ENCODE results near the genes SPINT3, WFDC6, WFDC8, WFDC11 and PCIF1.

DNA sequence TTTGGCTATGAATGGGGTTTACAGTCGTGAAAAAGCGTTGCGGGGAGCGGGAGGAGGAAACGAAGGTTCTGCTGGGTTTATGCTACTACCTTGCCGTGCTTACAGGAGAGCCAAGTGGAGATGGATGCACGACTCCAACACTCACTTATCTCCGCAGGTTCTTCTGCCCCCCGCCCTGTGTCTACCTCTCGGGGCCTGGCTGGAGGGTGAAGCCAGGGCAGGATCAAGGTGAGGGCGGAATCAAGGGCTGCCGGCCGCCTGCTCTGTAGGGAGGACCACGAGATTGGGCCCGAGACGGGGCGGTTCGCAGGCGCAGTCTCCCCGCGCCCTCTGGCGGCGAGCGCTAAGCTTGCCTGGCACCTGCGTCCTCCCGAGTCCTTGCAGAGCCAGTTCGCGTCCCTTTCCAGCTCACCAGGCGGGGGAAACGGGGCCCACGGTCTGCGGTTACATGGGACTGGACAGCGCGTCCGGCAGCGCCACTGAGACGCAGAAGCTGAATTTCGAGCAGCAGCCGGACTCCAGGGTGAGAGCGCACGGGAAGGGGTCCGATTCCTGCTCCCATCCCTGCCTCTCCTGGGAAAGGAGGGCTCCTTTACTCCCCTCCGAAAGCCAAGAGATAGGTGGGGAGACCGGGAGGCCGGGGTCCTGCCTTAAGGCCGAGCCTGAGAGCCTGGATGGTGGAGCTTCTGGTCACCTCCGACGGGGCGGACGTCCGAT, 3.5 kb upstream of the MATN4 start:
- PRO-cap, result no peak

DNA sequence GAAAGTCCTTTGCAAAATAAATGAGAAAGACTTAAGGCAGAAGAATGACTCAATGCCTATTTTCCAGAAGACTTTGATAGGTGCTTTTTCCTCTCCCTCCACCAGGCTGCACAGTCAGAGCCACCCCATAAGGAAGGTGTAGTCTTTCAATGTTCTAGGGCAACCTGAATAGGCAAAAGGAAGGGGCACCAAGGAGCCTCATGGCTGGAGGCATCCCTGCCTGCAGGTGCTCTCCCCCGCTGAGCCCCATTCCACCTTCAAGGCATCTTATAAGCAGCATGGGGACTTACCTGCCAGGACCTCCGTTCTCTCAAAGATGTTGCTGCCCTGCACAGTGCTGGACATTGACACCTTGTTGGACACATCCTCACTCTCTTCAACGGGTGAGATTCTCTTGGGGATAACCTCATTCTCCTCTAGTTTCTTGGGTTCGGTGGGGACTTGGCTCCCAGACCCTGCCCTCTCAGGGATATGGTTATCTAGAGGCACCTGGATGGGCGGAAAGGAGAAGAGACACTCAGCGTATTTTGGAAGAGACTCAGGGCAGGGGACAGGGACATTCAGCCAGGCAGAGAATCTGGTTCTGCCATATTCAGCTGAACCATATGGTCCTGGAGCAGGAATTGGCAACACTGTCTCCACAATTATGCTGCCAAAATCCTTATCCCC, 18.0 kb downstream of the SDC4 start:
- PRO-cap, result no peak

DNA sequence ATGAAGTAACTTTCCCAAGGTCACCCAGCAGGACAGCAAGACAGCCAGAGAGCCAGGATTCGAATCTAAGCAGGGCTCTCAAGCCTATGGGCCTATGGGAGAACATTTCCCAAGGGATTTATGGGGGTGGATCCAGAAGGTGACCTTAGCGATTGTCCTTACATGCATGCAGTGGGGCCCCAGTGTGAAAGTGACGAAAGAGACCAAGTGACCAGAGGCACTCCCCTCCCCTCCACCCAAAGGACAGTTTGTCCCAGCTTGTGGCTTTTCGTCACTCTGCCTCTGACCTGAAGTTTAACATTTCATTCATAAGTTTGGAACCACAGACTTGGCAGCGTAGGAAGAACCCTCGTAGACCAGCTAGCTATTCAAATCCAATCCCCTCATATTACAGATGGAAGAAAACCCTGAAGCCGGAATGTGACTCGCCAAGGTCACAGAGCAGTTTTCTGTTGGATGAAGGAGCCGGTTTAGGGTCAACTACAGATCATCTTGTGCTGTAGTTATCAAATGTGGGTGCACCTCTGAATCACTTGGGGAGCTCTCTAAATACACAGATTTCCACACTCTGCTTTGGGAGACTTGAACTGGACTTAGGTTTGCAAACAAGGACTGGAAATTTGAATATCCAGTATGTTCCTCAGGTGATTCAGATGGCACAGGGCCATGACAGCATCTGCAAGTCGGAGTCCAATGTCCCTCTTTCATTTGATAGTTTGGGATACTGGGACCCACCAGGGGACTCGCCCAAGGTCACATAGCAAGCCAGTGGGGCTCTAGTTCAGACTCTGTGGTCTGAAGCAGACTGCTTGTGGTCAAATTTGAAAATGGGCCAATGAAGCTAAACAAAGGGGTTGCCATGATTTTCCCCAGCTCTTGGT, 3.8 kb upstream of the SYS1 start:
- PRO-cap, result bidirectional peak, plus-strand start at position 393 of the sequence, minus-strand start at position 67 of the sequence

DNA sequence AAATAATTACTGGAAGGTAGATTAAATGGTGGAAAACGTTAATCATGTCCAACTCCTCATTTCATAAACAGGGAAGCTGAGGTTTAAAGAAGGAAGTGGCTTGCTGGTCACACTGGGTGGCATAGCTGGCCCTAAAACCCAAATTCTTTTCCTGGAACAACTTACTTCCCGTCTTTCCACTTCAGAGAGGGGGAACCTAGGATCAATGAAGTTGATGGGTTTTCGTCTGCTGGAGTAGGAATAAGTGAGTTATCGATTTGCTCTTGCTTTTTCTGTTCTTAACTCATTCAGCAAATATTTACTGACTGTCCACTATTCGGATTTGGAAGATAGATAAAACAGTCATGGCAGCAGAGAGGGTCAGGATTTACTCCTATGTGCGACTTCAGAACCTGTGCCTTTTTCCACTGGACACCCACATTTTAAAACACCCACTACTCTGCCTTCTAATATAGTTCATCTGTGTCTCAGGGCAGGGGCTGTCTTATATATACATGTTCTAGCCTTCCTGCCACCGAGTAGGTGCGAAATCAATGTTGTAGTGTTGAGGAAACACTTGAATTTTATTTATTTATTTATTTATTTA, 1.1 kb upstream of the SYS1 start:
- PRO-cap, result no peak

DNA sequence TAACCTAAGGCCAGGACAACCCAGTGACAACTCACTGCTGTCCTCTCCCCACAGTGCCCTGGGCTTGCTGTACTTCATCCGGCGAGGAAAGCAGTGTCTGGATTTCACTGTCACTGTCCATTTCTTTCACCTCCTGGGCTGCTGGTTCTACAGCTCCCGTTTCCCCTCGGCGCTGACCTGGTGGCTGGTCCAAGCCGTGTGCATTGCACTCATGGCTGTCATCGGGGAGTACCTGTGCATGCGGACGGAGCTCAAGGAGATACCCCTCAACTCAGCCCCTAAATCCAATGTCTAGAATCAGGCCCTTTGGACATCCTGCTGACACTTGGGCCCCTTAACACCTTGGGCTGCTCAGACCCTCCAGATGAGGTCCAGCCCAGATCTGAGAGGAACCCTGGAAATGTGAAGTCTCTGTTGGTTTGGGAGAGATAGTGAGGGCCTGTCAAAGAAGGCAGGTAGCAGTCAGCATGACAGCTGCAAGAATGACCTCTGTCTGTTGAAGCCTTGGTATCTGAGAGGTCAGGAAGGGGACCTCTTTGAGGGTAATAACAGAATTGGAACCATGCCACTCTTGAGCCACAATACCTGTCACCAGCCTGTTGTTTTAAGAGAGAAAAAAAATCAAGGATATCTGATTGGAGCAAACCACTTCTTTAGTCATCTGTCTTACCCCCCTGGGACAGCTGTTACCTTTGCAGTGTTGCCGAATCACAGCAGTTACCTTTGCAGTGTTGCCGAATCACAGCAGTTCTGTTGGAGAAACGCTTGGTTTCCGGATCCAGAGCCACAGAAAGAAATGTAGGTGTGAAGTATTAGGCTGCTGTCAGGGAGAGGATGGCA, 4.1 kb downstream of the SYS1 start:
- PRO-cap, result no peak

DNA sequence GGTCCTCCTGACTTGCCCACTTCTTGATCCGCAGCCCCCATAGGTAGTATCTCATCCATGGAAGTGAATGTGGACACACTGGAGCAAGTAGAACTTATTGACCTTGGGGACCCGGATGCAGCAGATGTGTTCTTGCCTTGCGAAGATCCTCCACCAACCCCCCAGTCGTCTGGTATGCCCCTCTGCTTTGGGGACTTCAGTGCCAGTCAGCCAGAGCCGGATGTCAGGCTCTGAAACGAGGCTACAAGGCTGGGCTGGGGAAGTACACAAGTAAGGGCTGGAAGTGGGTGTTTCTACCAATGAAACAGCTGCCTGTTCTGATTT, 640 bp downstream of the DBNDD2 start:
- PRO-cap, result no peak

DNA sequence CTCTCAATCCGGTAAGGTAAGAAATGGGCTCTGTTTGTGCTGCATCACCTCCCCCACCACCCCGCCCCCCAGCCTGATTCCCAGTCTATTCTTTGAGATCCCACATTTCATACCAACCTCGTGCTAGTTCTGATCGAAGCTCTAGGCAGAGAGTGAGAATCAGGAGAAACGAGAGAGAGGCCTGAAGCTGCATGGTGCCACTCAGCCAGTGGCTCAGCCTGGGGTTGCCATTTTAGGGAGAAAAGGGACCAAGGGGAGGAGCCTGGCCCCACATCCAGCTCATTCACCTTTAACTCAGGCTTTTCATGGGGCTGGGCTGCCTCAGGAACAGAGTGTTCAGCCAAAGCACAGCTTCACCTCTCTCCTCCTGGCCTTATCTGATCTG, at the start of gene SPINT3:
Gene SPINT3, minus strand, starts transcription at position 207 of the 385 bp plus-strand sequence.
- PRO-cap, result no peak

DNA sequence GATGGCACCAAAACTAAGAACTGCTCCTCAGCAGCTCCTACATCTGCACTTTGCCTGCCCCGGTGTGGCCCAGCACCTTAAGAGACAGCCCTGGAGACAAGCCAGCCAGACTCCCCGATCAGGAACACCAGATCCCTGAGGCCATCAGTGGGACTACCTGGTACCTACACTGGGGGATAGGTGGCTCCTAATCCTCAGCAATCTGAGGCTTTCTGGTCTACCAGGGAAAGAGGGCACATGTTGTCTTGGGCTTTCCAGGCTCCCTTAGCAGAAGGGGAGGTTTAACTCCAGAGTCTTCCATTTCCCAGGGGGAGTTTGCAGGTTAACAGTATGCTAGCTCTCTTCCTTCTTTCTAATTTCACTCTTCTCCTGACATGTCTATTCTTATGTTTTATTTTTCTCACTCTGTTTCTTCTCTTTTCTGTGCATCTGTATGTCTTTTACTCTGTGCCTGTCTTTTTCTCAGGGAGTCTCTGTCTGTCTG, at the start of gene WFDC6:
Gene WFDC6, minus strand, starts transcription at position 53 of the 484 bp plus-strand sequence.
- PRO-cap, result no peak

DNA sequence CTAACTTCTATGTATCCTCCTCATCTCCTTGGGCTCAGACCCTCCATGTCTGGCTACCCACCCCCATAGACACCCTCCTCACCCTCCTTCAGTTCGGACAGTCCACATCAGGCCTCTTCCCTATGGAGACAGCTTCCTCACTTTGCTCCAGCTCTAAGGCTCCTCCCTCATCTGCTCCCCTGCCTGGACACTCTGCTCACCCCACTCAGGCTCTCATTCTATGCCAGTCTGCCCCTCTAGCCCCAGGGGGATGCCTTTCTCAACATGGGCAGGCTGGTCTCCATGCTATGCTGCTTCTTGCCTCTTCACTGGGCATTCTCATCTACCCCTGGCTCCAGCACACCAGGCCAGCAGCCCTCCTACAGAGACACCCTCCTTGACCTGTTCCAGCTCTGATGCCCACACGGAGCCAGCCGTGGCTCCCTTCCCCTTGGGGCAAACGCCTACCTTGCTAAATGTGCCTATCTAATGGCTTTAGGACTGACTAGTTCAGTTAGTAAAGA, at the start of gene WFDC8:
Gene WFDC8, minus strand, starts transcription at position 145 of the 503 bp plus-strand sequence.
- PRO-cap, result no peak

GRCh38 chr20:45670171-45670513, at the start of gene WFDC11:
WFDC11 (minus strand) TSS chr20:45670239.
- PRO-cap, result no peak

- PRO-cap, result no peak
Observed at GRCh38 chr20:45771119-45771681, 20.5 kb downstream of the WFDC3 start.

DNA sequence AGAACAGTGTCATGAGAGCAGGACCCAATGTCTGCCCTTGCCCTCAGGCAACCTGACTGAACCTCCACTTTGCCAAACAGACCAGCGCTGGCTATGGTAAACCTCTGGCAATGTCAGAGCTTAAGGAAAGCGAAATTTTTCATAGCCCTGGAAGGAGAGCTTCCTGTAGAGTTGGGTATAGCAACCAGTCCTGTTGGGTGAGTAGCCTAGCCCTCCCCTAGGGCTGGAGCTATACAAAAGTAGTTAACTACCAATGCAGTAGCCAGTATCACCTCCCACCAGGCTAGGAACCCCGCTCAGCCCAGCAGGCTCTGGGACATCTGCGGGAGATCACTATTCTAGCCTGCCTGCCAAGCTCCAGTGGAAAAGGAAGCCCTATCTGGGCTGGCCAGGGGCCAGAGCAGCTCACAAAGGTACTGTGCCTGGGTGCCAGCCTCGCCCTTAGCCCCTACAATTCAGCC, 8.0 kb downstream of the WFDC3 start:
- PRO-cap, result no peak

- PRO-cap, result no peak
Observed at GRCh38 chr20:45893850-45894616, 2.9 kb downstream of the CTSA start.

- PRO-cap, result no peak
Observed at GRCh38 chr20:45902209-45902774, 9.7 kb downstream of the PLTP start.

- PRO-cap, result bidirectional peak, plus-strand start at chr20:45934685, minus-strand start at chr20:45934623
Observed at GRCh38 chr20:45934489-45934770, at the start of gene PCIF1. PCIF1 (plus strand) TSS chr20:45934683.

DNA sequence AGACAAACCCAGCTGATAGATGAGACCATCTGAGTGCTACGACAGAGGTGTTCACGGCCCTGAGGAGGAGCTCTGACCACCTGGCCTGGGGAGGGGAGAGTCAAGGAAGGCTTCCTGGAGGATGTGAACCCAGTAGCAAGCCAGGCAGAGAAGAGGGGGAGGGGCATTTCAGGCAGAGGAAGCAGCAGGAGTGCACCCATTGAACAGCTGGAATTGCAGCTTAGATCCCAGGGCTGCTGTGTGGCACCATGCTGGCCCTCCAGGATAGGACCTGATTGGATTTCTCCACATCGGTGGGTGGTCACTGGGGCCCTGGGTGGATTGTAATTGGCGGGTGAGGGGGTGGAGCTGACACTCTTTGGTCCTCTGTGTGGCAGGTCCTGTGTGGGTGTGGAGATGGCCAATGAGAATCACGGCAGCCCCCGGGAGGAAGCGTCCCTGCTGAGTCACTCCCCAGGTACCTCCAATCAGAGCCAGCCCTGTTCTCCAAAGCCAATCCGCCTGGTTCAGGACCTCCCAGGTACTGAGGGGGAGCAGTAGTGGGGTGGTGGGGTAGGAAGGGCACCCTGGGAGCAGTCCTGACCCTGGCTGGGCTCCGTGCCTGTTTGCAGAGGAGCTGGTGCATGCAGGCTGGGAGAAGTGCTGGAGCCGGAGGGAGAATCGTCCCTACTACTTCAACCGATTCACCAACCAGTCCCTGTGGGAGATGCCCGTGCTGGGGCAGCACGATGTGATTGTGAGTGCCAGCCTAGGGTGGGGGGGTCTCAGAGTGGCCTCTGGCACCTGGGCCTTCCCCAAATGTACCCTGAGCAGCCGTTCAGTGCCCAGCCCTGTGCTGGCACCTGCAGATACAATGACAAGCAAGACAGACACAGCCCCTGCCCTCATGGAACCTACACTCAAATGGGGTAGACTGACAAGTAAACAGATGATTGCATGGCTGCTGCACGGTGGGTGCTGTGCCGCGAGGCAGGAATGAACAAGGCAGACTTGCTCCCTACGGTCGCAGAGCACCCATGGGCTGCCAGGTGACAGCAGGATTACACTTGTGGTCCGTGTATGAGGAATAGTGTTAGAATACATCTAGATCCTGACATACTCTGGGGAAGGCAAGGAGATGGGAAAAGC, 4.5 kb downstream of the PCIF1 start:
- PRO-cap, result no peak

- PRO-cap, result no peak
Observed at GRCh38 chr20:46020566-46020935, 8.5 kb upstream of the SLC12A5 start.

GRCh38 chr20:46021309-46022423, 7.3 kb upstream of the SLC12A5 start:
- PRO-cap, result no peak

DNA sequence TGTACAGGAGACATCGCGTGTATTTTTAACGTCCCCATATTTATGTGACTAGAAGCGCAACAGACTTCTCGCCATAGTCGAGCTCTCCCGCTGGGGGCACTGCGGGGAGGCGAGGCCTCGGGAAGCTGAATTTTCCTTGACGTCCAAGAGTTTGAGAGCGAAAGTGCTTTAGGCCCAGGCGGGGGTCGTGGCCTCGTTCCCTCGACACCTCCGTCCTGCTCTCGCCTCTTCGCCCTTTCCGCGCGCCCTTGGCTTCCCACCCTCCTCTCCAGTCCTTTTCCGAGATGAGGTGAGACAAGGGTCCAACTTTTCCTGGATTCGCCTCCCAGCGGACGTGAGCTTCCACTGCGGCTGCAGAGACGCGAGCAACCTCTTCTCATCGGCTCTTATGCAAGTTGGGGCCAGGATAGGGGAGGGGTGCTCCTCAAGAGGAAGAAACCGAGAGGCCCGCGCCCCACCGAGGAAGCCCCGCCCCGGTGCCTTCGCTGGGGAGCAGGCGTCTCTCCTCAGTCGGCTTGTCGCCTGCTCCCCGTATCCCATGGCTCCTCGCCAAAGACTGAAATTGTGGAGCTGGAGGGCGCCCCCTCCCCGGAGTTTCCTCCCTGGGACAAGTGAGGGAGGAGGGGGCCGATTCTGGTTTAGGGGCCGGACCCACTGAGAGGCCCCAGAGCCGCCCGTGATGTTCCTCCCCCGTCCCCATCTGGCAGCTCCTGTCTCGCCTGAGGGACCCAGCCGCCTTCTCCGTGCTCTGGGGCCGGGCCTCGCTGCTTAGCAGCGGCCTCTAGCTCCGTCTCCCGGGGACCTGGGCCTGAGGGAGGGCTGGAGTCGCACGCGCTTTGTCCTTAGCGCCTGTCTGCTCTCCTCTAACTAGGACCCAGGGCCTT, 29.4 kb downstream of the SLC12A5 start:
- PRO-cap, result no peak

- PRO-cap, result no peak
Observed at GRCh38 chr20:46199192-46199737, 81.2 kb downstream of the CD40 start.

All from tibial artery (tissue), 1 donor.